Sigmoid colon (tissue), 4 donors: Measurements from ENCODE around the genes BUD31 and ZKSCAN1.

- PRO-cap: no peak
- RAMPAGE, long total RNA, 4 experiments: no peak in any of the 4 experiments
Measured at GRCh38 chr7:99027685-99028554, 116.0 kb downstream of the SMURF1 start.

GRCh38 chr7:99372491-99373381 lies 1.8 kb upstream of the ARPC1B start:
- PRO-cap: no peak
- RAMPAGE, long total RNA, 4 experiments: no peak in any of the 4 experiments

DNA sequence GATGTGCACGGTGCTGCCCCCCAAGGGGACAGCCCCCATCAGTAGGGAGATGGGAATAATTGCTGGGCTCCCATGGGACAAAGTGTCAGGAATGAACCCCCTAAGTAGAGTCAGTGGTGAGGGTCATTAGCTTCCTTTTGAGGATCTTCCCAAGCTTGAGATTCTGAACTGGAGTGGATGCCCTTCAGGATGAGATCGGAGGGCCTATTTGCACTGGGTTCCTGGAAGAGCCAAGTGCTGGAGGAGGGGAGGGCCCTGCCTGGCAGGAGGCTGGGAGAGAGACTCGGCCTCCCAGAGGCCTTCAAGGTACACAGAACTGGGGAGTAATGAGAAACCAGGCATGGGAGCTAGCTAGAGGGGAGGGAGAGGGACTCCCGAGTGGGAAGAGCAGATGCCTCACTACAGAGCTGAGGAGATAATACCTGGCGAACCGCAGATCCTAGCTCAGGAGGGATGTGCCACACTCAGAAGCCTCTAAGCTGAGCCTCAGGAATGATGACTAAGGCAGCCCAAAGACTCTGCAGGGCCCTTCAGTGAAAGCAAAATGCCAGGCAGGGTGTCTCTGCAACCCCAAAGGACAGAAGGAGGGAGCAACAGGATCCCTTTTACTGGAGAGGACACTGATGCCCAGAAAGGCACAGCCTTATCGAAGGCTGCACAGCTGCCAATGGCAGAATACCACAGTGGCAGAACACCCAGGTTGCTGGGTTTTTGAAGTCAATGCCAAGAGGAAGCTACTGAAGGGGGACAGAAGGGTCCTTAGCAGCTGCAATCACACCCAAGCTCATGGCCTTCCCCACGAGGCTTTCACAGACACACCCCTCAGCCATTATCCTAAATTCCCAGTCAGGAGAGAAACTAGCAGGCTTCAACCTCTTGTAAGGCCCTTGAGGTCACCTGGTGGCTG lies 9.3 kb downstream of the PDAP1 start:
- PRO-cap: no peak
- RAMPAGE, long total RNA, 4 experiments: no peak in any of the 4 experiments

DNA sequence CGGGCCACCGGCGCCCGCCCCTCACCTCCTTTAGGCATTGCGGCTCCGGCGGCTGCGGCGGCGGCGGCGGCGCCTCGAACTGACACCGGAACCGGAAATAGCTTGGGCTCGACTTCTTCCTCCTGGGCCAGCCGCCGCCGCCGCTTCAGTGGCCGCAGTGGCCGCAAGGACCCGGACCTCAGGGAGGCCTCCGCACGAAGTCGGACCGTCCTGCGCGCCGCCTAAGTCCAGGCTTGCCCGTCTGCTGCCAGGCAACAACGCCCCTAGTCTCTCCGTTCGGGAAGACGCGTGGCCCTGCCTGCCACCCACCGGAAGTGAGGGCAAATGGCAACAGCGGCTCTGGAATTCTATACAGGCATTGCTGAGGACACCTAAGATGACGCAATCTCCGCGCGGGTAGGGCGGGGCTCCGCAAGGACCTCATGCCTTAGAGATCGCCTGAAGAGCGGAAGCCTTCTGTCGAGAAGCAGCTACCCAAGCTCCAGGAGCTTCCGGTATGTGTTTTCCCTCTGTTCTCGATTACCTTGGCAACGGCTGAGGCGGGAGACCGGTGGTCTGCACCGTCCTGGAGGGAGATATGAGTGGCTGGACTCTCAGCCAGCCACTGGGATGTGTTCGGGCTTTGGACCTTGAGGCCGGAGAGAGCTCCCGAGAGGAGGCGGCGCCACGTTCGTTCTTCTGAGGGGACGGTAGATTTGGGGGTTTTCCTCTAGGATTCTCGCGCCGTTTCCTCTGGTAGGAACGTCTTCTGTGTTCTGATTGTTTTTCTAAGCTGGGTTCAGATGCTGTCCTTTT lies at the start of gene BUD31:
Gene BUD31, plus strand, starts transcription at position 459 of the 795 bp plus-strand sequence.
- PRO-cap: unidirectional peak, minus-strand start at position 81 of the sequence; bidirectional peak, plus-strand start at position 430 of the sequence, minus-strand start at position 316 of the sequence
- RAMPAGE, long total RNA, 4 experiments: start-site peak on the plus strand in 4 of 4 experiments, centred at positions 127 to 469 of the sequence, 48 to 1,636 reads per replicate; start-site peak on the minus strand in 4 of 4 experiments, centred at positions 69 to 71 of the sequence, 1,183 to 2,438 reads per replicate

DNA sequence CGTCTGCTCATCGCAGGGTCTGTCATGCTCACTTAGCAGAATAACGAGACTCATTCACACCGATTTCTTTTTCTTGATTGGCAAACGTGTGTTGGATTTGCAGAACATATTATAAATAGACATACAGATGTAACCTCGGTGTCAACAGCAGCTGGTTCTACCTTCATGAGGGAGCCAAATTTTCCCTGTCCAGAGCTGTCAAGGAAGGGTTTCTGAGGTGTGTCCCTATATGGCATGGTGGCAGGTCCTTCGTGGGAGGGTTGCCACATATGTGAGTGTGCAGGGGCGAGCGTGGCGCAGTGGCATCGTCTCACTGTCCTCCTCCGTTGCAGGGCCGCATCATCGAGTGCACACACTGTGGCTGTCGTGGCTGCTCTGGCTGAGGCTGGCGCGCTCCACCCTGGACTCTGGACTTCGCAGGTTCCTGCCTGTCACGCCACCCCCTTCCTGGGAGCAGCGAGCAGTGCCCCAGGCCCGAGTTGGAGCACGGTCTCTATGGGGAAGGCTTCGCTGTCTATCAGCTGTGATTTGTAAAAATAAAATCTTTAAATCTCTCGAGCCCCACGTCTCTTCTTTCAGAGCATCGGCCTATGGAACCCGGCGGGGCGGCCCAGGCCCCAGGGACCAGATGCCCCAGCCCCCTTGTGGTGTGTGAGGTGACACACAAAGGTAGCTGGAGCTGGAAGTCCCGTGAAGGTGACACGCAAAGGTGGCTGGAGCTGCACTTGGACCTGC lies 10.5 kb downstream of the BUD31 start:
- PRO-cap: no peak
- RAMPAGE, long total RNA, 4 experiments: no peak in any of the 4 experiments

- PRO-cap: no peak
- RAMPAGE, long total RNA, 4 experiments: no peak in any of the 4 experiments
Measured at GRCh38 chr7:99489316-99489906, 10.7 kb downstream of the ZNF394 start.

DNA sequence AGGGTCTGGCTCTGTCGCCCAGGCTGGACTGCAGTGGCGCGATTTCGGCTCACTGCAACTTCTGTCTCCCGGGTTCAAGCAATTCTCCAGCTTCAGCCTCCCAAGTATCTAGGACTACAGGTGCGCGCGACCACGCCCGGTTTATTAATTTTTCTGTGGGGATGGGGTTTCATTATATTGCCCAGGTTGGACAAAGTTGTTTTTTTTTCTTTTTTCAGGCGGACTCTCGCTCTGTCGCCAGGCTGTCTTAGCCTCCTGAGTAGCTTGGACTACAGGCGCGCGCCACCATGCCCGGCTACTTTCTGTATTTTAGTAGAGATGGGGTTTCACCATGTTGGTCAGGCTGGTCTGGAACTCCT lies 403 bp upstream of the ZNF394 start:
- PRO-cap: no peak
- RAMPAGE, long total RNA, 4 experiments: no peak in any of the 4 experiments

GRCh38 chr7:99501092-99501590 lies 1.1 kb upstream of the ZNF394 start:
- PRO-cap: no peak
- RAMPAGE, long total RNA, 4 experiments: no peak in any of the 4 experiments

DNA sequence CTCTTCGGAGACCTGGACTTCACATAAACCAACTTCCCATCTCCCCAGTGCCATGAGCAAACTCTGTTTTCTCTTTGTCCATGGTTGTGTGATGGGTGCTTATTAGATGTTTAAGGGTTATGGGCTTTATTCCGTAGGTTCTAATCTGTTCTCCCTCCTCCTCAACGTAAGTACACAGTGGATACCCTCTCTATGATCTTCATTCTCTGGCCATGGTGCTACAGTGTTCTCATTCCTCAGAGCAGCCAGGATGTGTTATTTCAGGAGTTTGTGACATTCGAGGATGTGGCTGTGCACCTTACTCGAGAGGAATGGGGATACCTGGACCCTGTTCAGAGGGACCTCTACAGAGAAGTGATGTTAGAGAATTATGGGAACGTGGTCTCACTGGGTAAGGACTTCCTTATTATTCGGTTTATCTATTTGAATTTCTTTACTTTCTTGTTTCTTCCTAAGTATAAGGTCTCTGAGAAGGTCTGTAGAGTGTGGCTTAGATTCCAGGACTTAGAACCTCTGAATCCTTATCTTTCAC lies 3.7 kb downstream of the ZNF655 start:
- PRO-cap: no peak
- RAMPAGE, long total RNA, 4 experiments: no peak in any of the 4 experiments

DNA sequence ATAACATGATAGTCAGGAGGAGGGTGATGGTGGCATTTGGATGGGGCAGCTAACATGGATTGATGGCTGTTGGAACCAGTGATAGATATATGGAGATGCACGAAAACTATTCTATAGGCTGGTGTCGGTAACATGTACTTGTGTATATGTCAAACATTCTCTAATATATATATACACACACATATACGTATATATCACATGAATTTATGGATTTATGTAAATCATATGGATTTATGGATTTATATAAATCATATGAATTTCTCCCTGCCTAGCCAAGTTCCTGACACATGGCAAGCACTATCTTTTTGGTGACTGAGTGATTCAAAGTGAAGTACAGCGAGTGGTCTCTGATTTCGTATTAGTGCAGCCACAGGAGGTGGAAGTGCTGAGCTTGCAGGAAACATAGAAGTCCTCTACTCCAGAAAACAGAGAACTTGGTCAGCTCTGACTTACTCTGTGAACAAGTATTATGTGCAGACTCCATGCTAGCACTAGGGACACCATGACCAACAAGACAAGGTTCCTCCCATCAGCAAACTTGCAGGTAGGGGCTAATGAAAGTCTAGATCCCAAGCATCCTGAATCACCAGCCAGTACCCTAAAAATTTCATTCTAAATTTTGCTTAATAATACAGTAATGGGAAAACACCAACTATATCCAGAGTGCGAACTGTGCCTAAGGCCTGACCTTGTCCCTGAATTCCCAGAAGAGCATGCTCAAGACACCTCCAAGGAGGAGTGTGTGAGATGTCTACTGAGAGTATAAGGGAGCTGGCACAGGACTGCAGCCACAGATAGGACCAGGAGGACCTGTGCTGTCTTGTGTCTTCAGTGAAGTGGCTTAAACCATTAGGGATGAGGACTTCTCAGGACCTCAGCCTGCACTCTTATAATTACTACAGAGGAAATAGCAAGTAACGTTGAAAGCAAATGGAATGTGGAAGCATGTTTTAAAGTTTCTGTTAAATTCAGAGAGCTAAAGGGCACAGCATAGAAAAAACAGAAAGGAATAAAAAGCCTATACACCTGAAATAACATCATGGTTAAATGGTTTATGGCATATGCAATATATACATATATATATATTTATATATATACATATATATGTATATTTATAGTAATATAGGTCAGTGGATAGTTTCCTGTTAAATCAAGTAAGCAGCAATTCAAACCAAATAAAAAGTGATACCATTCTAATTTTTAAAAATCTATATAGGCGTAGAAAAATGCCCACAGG lies 28.3 kb downstream of the CYP3A5 start:
- PRO-cap: no peak
- RAMPAGE, long total RNA, 4 experiments: no peak in any of the 4 experiments

DNA sequence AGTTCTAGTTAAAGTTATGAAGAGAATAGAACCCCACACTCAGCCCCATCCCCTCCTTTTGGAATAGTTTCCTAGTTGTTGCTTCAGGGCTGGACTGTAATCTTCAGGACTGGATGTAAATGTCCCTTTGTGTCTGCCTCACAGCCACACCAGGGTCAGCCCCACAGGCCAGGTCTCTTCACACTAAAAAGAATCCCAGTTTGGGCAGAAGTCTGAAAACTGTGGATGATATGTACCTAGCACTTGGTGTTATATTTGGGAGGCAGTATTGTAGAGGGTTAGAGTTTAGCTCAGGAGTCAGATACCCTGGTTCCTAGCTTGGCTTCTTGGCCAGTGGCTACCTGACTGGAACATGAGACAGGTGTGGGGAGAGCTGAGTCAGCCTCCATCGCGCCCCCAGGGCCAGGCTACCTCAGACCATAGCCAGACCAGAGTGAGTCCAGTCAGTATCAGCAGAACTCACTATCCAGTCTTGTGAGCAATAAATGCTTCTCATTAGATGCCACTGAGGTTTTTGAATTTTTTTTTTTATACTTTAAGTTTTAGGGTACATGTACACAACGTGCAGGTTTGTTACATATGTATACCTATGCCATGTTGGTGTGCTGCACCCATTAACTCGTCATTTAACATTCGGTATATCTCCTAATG lies 26.1 kb downstream of the CYP3A5 start:
- PRO-cap: no peak
- RAMPAGE, long total RNA, 4 experiments: no peak in any of the 4 experiments

DNA sequence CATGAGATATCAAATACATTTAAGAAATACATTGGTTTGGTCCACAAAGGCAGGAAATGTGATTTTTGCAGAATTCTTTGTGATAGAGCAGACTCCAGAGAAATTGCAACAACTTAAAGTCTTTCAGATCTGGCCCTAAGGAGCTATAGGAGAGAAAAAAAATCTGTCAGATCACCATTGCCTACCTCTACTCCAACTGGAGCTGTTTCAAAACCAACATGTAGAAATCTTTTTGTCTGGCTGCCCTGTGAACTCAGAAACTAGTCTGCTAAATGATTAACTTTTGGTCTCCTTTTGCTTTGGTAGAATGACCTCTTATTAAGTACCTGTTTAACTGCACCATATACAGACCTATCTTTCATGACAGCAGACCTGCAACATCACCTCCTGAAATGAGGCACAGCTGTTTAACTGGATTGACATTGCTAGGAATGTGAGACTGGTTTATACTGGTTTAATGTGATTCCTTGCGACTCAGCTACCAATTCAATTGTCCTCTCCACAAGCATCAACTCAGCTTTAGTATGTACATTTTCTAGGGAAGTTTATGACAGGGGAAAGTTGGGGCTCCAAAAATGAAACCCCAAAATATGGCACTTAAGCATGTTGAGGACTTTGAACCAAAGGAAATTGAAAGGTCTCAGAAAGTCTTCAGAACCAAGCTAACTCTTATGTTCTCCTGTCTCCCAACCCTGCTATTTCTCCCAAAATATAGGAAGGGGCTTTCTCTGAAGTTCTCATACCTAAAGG lies 1.8 kb downstream of the CYP3A43 start:
- PRO-cap: no peak
- RAMPAGE, long total RNA, 4 experiments: no peak in any of the 4 experiments

DNA sequence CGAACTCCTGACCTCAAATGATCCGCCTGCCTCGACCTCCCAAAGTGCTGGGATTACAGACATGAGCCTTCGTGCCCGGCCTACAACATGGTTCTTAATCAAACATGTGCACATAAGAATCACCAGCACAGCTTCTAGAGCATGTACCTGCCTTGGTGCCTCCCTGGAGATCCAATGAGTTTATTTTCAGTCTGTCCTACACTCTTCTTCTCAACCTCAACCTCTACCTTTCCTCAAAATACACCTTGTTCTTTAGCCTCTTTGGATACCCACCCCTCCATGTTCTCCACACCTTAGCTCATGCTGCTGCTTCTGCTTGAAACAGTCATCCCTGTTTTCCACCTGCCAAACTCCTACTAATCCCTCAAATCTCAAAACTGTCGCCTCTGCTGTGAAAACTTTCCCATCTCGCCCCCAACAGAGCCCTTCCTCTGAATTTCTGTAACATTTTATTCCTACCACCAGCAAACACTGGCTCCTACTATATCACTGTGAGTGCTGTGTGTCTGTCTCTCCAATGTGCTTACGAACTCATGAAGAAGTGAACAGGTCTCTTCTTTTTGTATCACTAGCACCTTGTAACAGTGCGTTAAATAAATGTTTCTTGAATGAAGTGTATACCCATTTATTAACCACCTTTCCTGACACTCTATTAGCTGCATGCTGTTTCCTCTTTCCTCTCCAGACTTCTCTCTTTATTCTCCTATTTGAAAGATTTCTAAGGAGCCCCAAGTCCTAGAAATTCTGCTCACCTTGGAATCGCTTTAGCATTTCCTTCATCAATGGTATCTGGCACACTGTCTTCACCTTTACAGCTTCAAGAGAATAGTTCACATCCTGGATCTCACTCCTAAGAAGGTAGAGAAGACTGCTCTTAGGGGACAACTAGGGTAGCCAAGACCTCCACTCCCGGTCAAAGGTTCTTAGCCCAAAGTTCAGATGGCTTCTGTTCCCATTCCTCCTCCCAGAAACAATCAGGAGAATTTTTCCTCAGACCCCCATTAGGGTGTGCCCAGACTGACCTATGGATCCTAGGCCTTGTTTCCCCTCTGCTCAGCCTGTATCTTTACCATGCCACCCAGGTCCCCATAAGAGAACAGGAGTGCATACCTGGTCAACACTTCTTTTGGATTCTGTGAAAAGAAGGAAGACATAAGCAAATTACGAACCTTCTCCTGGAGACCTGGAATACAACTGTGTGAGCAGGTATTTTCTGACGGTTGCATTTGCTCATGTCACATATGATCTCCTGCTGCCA lies 16.4 kb downstream of the TRIM4 start:
- PRO-cap: no peak
- RAMPAGE, long total RNA, 4 experiments: start-site peak on the minus strand in 1 of 4 experiments, centred at position 749 of the sequence, 22 reads per replicate

DNA sequence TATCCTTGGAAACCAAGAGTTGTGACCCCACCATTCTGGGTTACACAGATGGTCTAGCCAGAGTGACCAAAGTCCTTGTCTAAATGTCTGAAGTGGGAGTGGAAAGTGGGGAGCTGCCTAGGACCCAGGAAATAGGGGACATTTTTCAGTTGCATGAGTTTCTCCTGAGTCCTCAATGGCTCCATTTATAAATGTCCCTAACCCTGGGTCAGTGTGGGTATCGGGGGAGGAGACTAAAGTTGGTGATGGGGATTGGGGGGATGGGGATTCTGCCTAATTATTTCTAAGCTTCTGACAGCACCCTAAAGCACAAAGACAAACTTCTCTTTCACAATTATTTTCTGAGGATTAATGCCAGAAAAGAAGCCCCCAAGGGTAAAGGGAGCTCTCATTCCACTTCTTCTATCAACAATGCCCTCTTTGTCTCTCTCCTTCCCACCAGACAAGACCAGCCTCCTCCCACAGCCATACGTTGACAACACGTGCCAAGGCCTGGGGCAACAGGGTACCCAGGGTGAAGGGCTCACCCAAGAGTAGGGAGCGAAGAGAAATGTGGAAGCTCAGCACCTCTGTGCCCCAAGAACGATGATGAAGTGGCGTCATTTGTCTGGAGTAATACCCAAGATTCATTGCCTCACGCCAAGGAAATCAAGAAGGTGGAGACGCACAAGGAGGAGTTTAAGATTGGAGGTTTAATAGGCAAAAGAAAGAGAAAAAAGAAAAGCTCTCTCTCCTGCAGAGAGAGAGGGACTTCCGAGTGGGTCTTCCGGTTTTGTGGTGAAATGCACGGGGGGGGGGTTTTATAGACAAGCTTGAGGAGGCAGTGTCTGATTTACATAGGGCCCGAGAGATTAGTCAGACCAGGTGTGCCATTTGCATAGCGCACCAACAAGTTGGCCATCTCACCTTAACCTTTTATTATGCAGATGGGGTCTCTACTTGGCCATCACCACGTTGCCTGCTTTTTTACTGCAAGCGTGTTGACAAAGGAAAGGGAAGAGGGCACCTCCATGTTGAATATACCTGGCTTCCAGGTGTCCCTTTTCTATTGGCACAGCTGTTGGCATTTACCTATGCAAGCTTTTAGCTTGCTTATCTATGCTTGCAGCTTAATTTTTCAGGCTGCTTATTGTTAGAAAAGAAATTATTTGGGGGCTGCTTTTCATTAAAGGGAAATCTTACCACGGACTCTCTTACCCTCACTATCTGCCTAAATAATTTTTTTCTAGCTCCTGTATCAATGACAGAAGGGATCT lies 14.5 kb upstream of the GJC3 start:
- PRO-cap: no peak
- RAMPAGE, long total RNA, 4 experiments: no peak in any of the 4 experiments

GRCh38 chr7:99967824-99968632 lies 7.8 kb downstream of the AZGP1 start:
- PRO-cap: no peak
- RAMPAGE, long total RNA, 4 experiments: no peak in any of the 4 experiments

GRCh38 chr7:100015112-100015743 lies at the start of gene ZKSCAN1:
ZKSCAN1 (plus strand) TSS chr7:100015596.
- PRO-cap: unidirectional peak, plus-strand start at chr7:100015606
- RAMPAGE, long total RNA, 4 experiments: start-site peak on the plus strand in 4 of 4 experiments, at chr7:100015589-100015635 at its widest, 19 to 248 reads per replicate

DNA sequence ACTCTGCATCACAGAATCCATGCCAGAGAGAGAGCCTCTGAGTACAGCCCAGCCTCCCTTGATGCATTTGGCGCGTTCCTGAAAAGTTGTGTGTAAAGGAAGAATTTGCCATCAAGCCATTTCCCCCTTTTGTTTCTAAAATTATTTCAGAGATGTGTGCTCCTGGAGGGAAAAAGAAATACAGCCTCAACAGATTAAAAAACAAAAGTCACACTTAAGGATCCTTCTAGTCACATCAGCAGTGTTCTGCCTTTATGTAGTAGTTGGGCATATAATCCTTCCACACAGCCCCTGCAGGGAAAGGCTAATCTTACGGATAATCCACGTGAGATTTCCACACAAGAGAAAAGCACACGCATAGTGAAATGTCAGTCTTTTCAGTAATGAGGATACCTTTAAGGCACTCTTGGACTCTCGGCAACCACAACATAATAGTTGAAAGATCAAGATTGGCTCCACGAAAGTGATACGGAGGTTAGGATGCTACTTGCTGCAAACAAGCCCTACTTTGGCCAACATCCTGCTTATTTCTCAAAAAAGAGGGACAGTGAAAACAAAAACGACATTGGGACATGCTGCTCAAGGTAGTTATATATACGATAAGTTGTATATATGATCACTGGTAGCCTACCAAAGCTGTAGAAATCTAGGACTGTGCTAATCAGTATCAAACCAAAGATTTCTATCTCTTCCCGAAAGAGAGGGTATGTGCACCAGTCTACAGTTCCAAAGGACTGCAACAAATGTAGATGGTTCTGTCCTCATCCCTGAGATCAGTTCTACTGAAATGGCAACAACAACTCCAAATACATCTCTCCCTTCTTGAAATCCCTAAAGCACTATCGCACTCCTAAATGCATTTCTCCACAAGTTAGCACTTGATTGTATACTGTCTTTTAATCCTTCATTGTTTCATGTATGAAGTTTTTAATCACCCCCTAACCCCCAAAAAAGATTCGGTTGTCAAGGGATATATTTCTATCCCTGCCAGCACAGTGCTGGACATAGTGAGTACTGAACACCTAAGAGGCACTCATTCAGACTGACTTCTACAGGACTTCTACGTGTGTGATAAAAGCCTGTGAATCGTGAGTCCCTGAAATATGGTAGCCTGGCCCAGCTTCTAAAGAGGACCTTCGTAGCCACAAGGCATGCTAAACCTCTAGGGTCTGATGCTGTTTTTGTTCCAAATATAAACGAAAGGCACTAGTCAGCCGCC lies 15.1 kb upstream of the ZSCAN21 start:
- PRO-cap: no peak
- RAMPAGE, long total RNA, 4 experiments: no peak in any of the 4 experiments

DNA sequence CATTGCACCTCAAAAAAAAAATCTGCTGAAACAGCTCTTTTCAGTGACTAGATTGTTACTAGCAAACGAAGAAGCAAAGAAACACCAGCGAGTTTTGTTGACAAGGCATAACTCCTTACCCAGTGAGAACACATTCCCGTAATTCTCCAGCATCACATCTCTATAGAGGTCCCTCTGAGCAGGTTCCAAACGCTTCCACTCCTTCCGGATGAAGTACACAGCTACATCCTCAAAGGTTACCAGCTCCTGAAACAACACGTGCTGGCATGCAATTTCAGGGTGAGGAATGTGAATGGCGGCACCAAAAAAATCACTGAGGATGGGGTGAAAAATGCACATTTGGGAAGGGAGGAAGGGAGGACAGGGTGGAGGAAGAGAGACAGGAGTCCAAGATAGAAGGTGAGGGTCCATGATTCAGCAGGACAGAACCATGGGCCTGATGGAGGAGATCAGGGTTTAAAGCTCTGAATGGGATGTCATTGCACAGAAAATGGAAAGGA lies 6.5 kb downstream of the ZNF3 start:
- PRO-cap: no peak
- RAMPAGE, long total RNA, 4 experiments: no peak in any of the 4 experiments

GRCh38 chr7:100092890-100093486 lies 4.2 kb downstream of the COPS6 start:
- PRO-cap: no peak
- RAMPAGE, long total RNA, 4 experiments: no peak in any of the 4 experiments

DNA sequence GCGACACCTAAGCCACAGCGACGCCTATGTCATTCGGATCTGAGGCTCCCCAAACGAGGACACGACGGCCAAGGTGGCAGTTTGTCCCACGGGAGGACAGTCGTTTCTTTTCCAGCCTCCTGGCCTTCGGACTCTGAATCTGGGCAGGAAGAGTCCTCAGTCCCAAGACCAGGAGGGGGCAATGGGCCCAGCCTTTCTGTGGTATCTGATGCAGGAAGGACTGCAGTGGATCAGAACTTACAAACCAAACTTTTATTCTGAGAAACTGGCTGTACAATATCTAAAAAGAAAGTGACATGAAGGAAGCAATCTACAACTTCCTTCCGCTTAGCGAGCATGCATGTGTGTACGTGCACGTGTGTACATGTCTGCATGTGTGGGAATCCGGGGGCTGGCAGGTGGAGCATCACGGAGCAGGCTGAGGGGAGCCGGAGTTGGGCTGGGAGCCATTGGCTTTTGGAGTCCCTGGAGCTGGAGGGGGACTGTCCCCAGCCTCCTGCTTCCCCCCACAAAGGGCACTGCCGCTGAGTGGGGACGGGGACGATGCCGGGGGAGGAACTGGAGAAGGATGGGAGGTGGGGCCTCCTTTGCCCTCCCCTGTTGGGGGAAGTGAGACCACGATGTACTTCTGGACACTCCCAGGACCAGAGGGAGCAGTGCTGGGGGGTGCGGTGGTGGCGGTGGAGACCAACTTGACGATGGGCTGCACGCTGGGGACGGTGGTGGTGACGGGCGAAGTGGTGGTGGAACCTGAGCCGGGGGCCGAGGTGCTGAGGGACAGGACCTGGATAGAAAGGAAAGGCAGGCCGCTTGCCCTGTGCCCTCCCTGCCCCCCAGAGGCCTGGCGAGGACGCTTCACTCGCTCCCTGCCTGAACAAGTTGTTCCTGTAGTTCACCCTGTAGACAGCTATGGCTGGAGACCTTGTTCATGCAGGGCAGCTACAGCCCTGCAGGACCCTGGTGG lies 5.7 kb downstream of the AP4M1 start:
- PRO-cap: no peak
- RAMPAGE, long total RNA, 4 experiments: no peak in any of the 4 experiments